Esophagus squamous epithelium (tissue), 4 donors: ENCODE data around the gene MEDAG.

- PRO-cap = bidirectional peak, plus-strand start at chr13:30906273, minus-strand start at chr13:30905887
- RAMPAGE, long total RNA, 4 experiments = no peak in any of the 4 experiments
Observed at GRCh38 chr13:30905708-30907017, at the start of gene MEDAG. Gene MEDAG, plus strand, starts transcription at chr13:30906271.

GRCh38 chr13:31045630-31046355 is 113.3 kb downstream of the TEX26 start:
- PRO-cap = bidirectional peak, plus-strand start at chr13:31046065, minus-strand start at chr13:31045892
- RAMPAGE, long total RNA, 4 experiments = no peak in any of the 4 experiments

- PRO-cap = no peak
- RAMPAGE, long total RNA, 4 experiments = no peak in any of the 4 experiments
Observed at GRCh38 chr13:31140809-31141381, 20.8 kb downstream of the HSPH1 start.

GRCh38 chr13:32126162-32126659 is 94.6 kb downstream of the FRY start:
- PRO-cap = no peak
- RAMPAGE, long total RNA, 4 experiments = no peak in any of the 4 experiments

GRCh38 chr13:32254752-32255743 is 60.1 kb downstream of the ZAR1L start:
- PRO-cap = no peak
- RAMPAGE, long total RNA, 4 experiments = no peak in any of the 4 experiments

DNA sequence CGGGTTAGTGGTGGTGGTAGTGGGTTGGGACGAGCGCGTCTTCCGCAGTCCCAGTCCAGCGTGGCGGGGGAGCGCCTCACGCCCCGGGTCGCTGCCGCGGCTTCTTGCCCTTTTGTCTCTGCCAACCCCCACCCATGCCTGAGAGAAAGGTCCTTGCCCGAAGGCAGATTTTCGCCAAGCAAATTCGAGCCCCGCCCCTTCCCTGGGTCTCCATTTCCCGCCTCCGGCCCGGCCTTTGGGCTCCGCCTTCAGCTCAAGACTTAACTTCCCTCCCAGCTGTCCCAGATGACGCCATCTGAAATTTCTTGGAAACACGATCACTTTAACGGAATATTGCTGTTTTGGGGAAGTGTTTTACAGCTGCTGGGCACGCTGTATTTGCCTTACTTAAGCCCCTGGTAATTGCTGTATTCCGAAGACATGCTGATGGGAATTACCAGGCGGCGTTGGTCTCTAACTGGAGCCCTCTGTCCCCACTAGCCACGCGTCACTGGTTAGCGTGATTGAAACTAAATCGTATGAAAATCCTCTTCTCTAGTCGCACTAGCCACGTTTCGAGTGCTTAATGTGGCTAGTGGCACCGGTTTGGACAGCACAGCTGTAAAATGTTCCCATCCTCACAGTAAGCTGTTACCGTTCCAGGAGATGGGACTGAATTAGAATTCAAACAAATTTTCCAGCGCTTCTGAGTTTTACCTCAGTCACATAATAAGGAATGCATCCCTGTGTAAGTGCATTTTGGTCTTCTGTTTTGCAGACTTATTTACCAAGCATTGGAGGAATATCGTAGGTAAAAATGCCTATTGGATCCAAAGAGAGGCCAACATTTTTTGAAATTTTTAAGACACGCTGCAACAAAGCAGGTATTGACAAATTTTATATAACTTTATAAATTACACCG is 607 bp downstream of the BRCA2 start:
- PRO-cap = bidirectional peak, plus-strand start at position 339 of the sequence, minus-strand start at position 120 of the sequence
- RAMPAGE, long total RNA, 4 experiments = no peak in any of the 4 experiments

DNA sequence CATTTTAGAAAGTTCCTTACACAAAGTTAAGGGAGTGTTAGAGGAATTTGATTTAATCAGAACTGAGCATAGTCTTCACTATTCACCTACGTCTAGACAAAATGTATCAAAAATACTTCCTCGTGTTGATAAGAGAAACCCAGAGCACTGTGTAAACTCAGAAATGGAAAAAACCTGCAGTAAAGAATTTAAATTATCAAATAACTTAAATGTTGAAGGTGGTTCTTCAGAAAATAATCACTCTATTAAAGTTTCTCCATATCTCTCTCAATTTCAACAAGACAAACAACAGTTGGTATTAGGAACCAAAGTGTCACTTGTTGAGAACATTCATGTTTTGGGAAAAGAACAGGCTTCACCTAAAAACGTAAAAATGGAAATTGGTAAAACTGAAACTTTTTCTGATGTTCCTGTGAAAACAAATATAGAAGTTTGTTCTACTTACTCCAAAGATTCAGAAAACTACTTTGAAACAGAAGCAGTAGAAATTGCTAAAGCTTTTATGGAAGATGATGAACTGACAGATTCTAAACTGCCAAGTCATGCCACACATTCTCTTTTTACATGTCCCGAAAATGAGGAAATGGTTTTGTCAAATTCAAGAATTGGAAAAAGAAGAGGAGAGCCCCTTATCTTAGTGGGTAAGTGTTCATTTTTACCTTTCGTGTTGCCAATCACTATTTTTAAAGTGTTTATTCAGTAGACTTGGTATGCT is 25.4 kb downstream of the BRCA2 start:
- PRO-cap = no peak
- RAMPAGE, long total RNA, 4 experiments = no peak in any of the 4 experiments

- PRO-cap = bidirectional peak, plus-strand start at chr13:32426349, minus-strand start at chr13:32426232
- RAMPAGE, long total RNA, 4 experiments = no peak in any of the 4 experiments
Observed at GRCh38 chr13:32425877-32426512, 1.9 kb downstream of the N4BP2L1 start.

- PRO-cap = no peak
- RAMPAGE, long total RNA, 4 experiments = no peak in any of the 4 experiments
Observed at GRCh38 chr13:32535508-32536553, 2.8 kb downstream of the N4BP2L2 start.

- PRO-cap = no peak
- RAMPAGE, long total RNA, 4 experiments = no peak in any of the 4 experiments
Observed at GRCh38 chr13:32629031-32629380, 42.8 kb downstream of the PDS5B start.

DNA sequence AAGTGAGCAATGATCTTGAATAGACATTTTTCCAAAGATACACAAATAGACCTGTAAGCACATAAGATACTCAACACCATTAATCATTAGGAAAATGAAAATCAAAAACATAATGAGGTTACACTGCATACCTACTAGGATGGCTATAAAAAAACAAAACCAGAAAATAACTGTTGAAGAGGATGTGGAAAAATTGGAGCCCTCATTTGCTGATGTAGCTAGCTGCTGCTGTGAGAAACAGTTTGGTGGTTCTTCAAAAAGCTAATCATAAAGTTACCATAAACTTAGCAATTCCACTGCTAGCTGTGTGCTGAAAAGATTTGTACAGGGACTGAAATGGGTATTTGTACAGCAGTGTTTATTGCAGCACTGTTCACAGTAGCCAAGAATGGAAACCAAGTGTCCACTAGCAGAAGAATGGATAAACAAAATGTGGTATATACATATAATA is 46.1 kb downstream of the PDS5B start:
- PRO-cap = no peak
- RAMPAGE, long total RNA, 4 experiments = no peak in any of the 4 experiments

- PRO-cap = no peak
- RAMPAGE, long total RNA, 4 experiments = no peak in any of the 4 experiments
Observed at GRCh38 chr13:32807201-32807488, 209.1 kb upstream of the KL start.

GRCh38 chr13:33207297-33208015 is 78.1 kb downstream of the STARD13 start:
- PRO-cap = unidirectional peak, minus-strand start at chr13:33207621
- RAMPAGE, long total RNA, 4 experiments = no peak in any of the 4 experiments

DNA sequence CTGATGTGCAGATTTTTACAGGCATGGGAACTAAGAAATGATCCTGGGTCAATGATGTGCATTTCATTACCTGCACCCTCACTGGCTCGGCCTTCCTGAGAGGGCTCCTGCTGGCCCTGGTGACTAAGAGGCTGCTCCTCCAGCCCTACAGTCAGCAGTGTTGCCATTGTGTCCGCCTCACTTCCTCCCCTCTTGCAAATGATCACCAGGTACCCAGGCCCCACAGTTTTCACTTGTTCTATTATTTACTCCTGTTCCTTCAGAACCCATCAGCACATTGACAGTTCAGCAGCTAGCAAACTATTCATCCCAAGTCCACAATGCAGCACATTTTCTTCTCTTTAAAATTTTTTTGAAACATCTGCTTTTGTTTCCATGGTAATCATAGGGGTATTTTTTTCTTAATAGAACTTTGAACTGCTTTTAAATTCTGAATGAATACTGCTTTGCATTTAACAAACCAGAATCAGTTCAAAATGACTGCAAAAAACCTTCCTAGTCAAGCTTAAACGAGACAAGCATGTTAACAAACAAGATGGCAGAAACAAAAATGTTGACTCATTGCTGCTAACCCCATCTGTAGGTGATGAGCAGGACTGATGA is 29.3 kb downstream of the STARD13 start:
- PRO-cap = no peak
- RAMPAGE, long total RNA, 4 experiments = no peak in any of the 4 experiments

DNA sequence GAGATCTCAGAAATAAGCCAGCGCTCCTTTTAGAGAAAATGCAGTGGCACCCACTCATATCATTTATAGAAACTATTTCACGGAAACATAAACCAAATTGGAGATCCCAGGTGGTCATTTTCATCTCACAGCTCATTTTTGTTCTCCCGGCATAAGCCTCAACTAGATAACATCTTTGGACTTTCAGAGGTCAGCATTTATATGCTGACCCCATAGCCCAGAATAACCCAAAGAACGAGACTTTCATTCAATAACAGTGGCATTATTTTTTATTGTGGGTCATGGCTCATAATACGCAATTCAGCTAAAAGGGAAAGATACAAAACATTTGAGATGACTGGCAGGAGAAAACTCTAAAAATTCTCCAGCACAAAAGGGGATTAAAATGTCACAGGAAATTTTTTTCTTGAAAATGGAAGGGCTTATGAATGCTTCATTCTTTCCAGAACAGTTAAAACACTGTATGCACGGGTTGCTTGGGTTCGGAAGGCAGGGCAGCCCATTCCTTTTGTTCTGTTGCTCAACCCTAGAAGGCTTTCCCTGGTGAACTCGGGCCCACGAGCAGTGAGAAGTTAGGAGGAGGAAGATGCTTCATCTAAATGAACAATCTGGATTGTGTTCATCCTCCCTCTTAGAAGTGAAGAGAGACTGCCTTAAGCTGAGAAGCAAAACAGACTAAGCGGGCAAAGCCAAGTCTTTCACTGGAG is 24.0 kb downstream of the STARD13 start:
- PRO-cap = unidirectional peak, plus-strand start at position 564 of the sequence
- RAMPAGE, long total RNA, 4 experiments = no peak in any of the 4 experiments

DNA sequence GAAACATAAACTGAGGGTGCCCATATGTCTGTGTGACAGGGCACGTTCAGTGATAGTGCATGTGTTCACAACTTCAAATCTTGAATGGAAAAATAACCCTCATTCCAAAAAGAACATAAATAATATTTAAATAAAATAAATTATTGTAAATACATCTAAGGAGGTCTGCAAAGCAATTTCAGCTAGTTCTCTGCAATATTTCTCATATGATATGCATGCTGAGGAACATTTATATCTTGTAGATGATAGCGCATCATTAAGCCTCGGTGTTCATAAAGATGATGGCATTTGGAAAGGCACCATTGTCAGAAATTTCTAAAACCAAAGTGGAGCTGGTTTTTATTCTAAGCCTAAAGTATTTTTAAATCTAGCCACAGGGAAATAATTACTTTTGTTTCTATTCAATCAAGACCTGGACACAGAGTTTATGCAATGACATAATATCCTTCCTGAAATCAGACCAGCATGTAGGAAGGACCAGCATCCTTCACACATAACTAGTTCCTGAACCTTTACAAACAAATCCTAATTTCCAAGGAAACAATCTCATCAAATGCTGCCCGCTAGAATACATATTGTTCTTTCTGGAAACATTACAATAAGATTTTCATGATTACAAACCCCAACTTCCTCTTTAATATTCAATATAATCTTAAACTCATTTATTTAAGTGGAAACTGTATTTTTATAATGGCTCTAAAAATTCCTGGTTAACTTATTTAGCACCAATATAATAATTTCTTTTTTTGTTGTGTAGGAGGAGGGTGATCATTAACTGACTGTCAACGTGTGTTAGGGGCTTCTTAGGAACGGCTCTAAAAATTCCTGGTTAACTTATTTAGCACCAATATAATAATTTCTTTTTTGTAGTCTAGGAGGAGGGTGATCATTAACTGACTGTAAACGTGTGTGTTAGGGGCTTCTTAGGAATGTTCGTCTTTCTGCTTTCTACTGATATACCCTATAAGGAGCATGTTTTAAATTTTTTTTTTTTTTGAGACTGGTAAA is 1.5 kb downstream of the STARD13 start:
- PRO-cap = unidirectional peak, plus-strand start at position 458 of the sequence; unidirectional peak, plus-strand start at position 549 of the sequence
- RAMPAGE, long total RNA, 4 experiments = no peak in any of the 4 experiments

GRCh38 chr13:33323355-33324285 is 38.1 kb upstream of the STARD13 start:
- PRO-cap = no peak
- RAMPAGE, long total RNA, 4 experiments = no peak in any of the 4 experiments

DNA sequence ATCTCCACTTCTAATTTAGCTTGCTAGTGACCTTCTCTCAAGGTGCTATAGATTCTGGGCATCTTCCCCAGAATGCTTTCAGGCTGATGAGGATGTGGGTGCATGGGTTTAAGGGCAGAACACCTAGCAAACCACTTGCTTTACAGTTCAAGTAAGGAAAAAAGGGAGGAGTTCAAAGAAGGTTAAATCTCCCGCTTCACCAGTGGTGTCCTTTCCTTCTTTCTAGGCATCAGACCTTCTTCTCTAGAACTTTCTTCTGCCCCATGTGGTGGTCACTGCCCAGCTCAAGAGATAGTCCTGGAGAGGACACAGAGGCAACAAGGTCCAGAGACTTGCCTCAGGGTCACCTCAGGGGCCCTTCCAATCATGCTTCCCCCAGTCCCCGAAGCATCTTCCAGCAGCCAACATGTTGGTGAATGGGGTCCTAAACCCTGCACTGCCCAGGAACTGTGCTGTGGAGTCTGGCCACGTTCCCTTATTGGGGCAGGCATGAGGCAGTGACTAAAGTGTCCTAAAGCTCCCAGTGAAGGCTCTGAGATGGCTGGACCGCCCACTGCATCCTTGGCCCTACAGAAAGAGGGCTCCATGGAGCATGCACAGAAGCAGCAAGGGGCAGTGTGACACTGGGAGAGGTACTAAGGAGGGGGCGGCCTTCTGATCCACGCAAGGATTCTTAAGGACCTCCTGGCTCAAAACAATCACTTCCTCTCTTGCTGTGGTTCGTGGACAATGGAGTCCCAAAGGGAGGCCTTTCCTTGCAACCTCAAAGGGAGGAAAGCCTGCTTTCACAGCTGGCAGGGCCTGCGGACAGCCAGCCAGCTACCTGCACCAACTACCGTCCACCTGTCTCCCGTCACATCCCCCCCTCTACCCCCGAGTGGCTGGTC is 63.6 kb upstream of the STARD13 start:
- PRO-cap = unidirectional peak, plus-strand start at position 701 of the sequence
- RAMPAGE, long total RNA, 4 experiments = no peak in any of the 4 experiments

DNA sequence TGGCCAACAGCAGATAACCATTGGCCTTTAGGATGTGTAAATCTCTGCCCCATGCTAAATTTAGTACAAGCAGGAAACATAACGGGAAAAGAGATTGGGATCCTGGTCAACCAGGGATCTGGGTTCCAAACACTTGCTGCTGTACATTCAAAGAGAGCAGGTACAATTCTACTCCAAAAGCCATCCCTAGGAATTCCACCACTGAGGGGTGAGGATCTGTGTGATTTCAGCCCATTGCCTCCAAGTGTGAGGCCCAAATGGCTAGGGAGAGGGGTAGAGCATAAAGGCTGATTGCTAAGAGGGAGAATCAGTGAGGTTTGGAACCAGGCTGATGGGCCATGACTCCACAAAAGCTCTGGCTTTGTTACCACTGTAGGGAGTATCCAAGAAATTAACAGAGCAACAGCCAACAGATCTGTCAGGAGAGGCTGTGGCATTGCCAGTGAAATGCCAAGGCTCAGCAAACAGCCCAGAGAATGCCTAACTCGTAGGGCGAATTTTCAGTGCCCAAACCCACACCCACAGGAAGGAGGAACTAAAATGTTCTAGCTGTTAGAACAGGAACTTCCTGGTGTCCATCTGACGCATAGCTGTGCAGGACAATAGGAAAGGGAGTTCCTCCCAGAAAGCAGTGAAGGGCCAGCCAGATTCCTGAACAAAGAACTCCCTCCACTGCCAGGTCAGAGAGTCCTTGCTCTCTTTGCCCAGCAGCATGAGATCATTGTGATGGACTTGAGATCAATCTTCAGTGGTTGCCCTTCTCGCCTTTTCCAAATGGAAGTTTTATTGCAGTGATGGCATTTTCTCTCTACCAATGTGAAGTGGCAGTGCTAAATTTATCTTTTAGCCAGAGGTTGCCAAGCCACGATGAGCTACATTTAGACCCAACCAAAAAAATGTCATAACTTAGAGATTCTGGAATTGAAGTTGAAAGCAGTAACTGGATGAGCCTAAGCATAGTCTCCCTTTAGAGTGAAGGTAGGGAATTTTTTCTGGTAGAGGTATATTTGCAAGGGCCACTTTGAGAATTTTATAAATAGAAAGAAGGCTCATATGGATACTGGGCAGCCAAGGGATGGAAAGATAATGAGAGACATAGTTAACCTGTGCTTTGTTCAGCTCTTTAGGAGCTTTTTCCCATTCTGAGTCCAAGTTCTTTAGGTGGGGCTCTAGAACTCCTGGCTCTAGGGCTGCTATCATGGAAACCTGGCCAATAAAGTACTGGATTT is 224.2 kb upstream of the STARD13 start:
- PRO-cap = bidirectional peak, plus-strand start at position 631 of the sequence, minus-strand start at position 444 of the sequence
- RAMPAGE, long total RNA, 4 experiments = no peak in any of the 4 experiments

DNA sequence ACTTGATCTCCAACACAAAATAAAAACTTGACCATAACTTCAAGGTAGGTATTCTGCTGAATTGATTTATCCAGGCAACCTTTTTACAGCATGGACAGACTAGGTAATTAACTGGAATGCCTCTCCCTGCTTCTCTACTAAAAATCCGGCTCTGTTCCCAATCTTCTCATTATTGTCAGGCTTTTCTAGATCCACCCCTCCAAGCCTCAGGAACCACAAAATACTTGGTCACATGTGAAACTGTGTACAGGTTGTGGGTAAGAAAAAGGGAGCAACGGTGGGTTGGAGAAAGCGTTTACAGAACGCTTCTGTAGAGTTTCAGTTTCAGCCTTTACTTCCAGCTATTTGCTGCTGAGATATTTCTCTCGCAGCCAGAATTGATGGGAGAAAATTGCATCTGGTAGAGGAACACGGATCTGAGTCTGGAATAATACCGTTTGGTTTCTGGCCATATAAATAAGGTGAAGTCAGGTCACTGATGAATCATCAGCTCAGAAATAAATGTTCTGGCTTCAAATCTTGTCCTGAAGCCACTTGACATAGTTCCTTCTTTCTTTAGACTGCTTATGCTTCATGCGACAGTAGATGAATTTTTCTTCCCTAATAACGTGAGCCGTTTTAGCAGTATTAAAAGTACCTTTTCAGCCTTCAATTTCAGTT is 20.4 kb upstream of the RFC3 start:
- PRO-cap = no peak
- RAMPAGE, long total RNA, 4 experiments = no peak in any of the 4 experiments